H4 (cell line): ENCODE results near the genes ZNF367, ZNF782 and CCDC180.

GRCh38 chr9:95553035-95553716 lies 44.1 kb upstream of the PTCH1 start:
- RAMPAGE, long total RNA: no peak

DNA sequence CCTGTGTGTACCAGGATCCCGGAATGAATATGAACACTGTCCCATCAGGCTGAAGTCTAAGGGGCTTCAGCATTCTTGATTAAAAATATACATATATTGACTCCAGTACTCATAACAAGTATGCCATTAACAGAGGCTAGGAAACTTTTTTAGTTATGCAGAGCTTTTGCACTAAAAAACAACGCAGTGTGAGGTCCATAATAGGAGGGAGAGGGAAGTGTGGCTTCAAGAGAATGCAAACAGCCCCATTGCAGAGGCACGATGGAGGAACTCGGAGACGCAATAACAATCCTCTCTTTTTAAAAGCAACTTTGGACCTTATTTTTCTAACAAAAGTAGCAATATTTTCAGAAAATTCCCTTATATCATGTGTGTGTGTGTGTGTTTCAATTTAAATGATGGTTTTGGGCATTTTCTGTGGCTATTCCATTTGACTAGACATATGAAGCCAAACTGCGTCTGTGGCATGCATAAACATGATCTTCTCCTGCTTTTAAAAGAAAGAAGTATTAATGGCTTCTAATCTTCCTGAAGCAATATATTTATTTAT lies 157.8 kb upstream of the PTCH1 start:
- RAMPAGE, long total RNA: no peak

DNA sequence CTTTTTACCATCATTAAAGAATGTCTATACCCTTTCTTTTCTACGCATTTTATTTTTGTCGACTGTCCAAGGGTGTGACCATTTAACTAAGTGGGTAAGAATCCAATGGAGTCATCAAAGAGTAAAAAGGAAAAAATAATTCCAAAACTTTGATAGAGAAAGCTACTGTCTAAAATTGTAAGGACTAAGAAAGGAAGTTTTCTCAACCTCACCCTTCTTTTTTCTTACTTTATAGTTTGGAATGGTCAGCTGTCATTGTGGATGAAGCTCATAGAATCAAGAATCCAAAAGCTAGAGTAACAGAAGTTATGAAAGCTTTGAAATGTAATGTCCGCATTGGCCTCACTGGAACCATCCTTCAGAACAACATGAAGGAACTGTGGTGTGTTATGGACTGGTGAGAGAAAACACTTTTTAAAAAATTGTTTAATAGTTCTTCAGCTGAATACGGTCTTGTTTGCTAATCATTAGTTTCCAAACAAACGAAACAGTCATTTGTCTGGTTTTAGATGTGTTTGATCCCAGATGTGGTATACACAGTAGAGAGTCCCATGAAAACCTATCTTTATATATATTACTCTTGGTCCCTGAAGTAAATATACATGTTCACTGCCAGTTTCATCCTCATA lies 40.1 kb downstream of the ERCC6L2 start:
- RAMPAGE, long total RNA: no peak

- RAMPAGE, long total RNA: no peak
Observed at GRCh38 chr9:96009162-96009704, 133.7 kb downstream of the ERCC6L2 start.

- RAMPAGE, long total RNA: no peak
Observed at GRCh38 chr9:96073417-96074002, 198.0 kb downstream of the ERCC6L2 start.

- RAMPAGE, long total RNA: no peak
Observed at GRCh38 chr9:96129186-96129494, 172.8 kb downstream of the HSD17B3 start.

DNA sequence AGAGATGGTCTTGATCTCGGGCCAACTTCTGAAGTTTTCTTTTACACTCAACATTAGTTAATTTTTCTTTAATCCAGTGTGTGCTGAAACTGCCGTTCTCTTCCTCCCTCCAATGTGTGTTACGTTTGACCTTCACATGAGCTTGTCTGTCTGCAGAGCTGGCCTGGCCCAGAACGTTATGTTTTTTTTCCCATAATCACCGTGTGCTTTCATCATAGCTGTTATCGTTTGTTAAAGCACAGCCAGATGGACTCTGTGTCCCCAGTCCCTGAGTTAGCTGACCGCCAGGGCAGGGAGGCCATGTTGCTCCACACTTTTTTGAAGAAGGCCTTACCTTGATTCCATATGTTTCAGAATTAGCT lies 55.8 kb downstream of the HSD17B3 start:
- RAMPAGE, long total RNA: no peak

- RAMPAGE, long total RNA: no peak
Observed at GRCh38 chr9:96345572-96345845, 38.0 kb downstream of the SLC35D2 start.

DNA sequence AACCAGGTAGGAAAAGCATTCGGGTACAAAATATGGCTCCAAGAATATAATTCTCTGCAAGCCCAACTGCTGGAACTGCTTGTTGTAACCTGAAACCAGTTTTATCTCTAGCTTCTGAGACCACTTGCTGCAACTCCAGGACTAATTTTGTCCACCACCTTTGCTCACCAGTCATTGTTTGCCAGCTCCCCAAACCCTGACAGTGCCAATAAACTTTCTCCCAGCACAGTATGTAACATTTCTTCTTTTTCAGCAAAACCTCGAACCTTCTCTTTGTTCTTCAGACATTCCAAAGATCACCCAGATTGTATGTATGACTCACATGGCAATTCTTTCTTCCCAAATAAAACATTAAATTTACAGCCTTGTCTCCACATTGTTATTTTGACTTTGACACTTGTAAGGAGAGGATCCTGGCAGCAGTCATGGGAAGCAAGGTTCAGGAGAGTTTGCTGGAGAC lies 6.2 kb downstream of the SLC35D2 start:
- RAMPAGE, long total RNA: no peak

DNA sequence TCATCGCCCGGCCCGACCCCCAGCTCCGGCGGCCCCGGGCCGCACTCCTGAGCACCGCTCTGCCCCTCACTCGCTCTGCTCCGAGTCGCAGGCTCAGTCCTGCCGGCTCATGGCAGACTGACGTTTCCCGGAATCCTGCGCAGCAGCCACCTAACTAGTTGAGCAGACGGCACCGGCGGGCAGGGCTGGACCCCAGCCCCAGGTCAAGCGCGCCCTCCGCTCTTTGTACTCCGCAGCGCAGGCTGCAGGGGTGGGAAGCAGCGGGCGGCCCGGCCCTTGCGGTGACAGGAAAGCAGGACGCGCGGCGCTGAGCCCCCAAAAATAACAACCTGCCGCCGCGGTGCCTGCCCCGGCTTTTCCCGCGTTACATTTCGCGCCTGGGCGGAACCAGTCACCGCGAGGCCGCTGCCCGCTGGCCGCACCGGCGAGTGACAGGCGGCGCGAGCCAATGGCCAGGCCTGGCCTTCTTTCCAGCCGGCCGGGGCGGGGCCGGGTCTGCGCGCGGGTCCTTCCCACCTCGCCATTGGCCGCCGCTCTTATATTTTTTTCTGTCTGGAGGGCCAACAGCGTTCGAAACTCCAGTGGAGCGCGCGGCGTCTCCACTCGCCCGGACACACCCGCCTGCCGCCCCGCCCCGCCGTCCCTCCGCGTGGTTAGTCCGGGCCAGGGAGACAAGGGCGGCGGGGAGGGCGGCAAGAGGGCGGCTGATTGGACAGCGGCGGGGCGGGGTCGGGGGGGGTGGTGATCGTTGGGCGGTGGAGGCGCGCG lies at the start of gene ZNF367:
Gene ZNF367, minus strand, starts transcription at position 342 of the 768 bp plus-strand sequence.
- RAMPAGE, long total RNA: no peak

GRCh38 chr9:96502588-96502973 lies 52.6 kb downstream of the HABP4 start:
- RAMPAGE, long total RNA: no peak

- RAMPAGE, long total RNA: no peak
Observed at GRCh38 chr9:96611877-96612694, 7.6 kb downstream of the CDC14B start.

DNA sequence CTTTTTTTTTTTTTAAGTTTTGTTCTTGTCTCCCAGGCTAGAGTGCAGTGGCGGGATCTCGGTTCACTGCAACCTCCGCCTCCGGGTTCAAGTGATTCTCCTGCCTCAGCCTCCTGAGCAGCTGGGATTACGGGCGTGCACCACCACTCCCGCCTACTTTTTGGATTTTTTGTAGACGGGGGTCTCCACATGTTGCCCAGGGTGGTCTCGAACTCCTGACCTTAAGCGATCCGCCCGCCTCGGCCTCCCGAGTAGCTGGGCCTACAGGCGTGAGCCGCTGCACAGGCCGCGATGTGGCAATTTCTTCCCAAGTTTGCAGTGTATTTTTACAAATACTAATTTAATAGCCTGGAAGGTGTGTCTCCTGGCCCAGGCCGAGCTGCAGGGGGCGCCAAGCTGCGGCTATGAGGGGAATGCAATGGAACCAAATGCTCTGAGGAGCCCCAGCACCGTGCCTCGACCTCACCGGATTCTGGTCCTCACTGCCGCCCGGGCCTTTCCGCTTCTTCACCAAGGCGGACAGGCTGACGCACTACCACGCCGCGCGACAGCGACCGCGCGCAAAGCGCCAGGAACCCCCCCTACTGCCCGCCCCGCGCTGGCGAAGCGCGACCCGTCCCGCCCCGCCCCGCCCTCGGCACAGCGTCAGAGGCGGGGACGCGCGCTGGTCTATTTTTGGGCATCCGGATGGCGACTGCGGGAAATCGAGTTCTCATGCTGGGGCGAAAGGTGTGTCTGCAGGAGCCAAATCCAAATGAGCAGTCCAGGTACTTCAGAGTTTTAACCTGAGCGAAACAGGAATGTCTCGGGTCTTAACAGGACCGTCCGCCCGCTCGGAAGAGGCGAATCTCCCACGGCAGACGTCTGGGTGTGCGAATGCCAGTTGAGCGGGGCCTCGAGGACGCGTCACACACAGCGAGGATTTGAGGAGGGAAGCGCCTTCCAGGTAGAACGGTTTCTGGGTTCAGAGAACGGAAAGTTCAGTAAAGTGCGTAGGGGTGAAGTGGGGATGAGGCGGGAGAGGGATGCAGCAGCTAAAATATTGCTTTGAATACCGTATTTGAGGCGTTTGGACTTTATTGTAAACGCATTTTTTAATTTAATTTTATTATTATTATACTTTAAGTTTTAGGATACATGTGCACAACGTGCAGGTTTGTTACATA lies 31.6 kb upstream of the PRXL2C start:
- RAMPAGE, long total RNA: no peak

DNA sequence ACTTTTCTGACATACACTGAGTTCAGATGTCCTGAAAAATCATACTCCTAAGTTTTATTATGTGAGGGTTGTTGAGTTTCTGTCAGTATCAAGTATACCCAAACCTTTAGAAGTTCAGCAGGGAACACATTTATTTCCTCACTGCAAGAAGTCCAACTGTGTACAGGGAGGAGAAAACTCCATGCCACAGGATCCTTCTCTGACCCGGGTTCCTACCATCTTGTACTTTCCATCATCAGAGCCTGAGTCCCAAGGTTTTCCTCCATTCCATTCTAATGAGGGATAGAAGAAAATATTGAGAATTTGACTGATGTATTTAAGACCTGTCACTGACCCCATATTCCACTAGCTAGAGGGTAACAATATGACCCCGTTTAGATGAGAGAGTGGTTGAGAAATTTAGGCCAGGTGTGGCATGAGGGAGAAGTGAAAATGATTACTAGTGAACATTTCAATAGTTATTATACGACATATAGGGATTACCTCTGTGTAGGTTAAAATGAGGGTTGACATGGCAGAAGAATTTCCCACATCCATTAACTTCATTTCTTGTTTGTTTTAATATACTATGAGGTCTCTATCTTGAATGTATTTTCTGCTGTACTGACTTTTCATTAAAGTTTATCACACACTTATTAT lies 37.3 kb downstream of the ZNF782 start:
- RAMPAGE, long total RNA: no peak

GRCh38 chr9:96854137-96854897 lies at the start of gene ZNF782:
Gene ZNF782 (minus strand): TSS chr9:96854514.
- RAMPAGE, long total RNA: no peak

DNA sequence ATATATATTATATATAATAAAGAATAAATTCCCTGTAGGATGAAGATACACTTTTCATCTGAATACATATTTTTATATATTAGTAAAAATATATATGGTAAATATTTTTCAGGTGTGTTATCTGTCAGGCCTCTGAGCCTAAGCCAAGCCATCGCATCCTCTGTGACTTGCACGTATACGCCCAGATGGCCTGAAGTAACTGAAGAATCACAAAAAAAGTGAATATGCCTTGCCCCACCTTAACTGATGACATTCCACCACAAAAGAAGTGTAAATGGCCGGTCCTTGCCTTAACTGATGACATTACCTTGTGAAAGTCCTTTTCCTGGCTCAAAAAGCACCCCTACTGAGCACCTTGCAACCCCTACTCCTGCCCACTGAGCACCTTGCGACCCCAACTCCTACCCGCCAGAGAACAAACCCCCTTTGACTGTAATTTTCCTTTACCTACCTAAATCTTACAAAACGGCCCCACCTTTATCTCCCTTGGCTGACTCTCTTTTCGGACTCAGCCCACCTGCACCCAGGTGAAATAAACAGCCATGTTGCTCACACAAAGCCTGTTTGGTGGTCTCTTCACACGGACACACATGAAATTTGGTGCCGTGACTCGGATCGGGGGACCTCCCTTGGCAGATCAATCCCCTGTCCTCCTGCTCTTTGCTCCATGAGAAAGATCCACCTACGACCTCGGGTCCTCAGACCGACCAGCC lies 92.9 kb upstream of the CCDC180 start:
- RAMPAGE, long total RNA: no peak

GRCh38 chr9:97307465-97308292 lies at the start of gene CCDC180:
Gene CCDC180 (plus strand): TSS chr9:97307659.
- RAMPAGE, long total RNA: no peak

DNA sequence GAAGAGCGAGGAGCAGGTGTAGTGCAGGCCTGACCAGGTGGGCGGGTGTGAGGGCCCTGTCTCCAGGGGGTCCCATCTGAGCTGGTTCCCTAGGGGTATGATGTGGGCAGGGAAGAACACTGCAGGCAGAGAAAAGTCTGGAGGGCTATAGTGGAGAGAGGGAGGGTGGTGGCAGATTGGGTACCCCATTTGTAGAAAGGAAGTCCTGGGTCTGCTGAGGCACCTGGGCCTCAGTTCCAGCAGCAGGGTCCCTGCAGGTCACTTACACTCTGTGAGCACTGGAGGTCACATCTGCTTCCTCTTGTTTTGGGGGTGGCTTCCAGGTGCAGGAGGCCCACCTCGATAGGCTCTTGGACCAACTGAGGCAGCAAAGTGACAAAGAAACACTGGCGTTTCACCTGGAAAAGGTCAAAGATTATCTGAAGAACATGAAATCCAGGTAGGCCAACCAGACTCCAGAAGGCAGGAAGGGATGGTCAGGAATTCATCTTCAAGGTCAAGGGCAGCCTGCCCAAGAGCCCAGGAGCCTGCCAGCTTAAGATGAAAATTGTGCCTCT lies 18.9 kb downstream of the CCDC180 start:
- RAMPAGE, long total RNA: no peak

GRCh38 chr9:97329892-97330279 lies 22.4 kb downstream of the CCDC180 start:
- RAMPAGE, long total RNA: no peak

DNA sequence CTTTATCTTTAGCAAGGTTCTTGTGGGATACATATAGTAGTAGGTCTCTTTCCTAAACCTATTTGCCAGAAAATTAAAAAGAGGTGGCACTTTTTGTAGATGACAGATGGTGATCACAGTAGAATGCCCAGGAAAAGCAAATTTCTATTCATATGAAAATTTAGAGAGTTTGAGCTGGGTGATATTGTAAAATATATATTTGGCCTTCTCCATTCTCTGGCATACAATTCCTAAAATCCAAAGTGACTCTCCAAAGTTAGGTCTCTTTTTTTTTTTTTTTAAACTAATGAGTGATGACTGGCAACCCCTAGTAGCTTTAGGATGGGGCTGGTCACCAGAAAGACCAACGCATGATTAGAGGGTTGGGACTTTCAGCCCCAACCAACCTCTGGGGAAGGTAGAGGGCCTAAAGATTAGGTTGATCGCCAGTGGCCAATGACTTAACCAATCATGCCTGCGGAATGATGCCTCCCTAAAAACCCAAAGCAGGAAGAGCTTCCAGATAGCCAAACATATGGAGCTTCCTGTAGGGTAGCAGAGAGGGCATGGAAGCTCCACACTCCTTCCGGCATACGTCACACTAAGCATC lies 38.8 kb downstream of the TDRD7 start:
- RAMPAGE, long total RNA: no peak